ENCODE data around the gene TRAFD1.

DNA sequence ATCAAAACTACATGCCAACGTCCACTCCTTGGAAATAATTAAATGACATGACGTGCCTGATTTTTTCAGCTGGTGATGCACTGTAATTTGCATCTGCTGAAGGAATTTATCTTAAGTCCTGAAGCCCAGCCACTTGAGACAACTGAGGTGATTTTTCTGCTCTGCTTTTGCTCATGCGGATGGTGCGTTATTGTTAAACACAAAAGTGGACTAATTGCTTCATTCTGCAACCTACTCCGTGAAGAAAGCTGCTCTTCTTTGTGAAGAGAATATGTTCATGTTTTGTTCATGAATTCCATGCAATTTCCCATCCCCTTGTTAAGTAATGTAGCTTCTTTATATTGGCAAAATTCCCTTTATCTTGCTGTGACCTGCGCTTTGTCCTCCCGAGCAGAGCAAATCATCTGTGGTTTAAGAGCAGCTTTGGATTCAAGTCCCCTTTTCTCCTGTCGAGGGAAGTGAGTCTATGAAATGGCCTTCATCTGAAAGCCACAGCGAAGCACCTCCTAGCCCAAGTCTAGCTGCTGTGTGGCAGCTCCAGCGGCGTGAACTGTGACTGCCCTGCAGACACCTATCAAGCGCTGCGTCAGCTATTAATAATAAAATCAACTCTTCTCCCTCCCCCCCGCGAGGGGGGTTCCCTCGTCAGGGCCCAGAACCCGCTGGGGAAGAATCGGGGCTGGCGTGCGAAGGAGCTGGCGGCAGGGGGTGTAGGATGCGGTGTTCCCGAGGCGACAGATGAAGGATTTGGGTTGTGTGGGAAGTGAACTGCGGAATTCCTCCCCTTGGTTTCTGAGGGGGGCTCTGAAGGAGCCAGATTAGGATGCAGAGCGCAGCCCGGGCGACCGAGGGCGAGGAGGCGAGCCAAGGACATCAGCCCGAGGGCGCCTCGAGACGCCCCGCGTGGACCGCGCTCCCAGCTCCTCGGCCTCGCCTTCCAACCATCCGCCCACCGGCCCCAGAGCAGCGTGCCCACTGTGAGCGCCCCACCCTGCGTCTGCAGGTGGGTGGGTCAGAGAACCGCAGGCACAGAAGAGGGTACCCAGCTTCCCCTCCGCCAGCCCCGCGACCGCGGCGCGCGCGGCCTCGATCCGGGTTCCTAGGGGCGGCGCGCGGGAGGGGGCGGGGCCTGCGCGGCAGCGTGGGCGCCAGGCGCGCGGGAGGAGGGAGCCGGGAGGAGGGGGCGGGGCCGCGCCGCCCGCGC is 683 bp upstream of the ATP2A2 start:
- PRO-cap = bidirectional peak, plus-strand start at position 655 of the sequence, minus-strand start at position 552 of the sequence; bidirectional peak, plus-strand start outside the sequence, minus-strand start at position 1,093 of the sequence
- RAMPAGE, long total RNA = start-site peak on the minus strand centred at position 1,071 of the sequence, 74 bp wide, 26 reads

DNA sequence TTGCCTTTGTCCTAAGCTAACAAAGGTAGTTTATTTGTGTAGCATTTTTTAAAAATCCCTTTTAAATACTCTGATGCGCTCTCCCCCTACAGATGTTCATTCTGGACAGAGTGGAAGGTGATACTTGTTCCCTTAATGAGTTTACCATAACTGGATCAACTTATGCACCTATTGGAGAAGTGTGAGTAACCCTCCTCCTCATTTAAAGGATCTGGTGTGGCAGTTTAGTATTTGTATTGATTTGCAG is 51.4 kb downstream of the ATP2A2 start:
- PRO-cap = no peak
- RAMPAGE, long total RNA = no peak

GRCh38 chr12:110347791-110348748 is 55.4 kb downstream of the ANAPC7 start:
- PRO-cap = no peak
- RAMPAGE, long total RNA = no peak

DNA sequence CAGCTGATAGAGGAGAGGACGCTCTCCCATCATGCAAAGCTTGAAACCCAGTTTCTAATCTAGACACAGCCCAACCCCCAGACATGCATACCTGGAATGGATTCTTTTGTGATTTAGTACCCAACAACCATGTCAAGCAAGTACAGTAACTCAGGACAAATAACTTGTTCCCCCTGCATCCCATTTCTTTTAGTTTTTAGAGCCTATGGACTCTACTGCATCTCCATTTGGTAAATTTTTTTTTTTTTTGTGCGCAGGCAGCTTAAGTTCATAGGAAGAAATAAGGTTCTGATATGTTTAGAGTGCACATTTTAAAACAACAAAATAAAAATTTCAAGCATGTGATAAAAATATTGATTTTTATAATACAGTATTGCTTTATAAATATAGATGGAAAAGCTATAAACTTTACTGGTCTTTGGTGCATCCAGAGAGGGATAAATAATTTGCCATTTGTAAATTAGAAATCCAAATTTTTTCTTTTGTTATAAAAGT is 31.8 kb downstream of the RAD9B start:
- PRO-cap = no peak
- RAMPAGE, long total RNA = no peak

- PRO-cap = no peak
- RAMPAGE, long total RNA = no peak
Measured at GRCh38 chr12:110535795-110536527, 33.8 kb downstream of the RAD9B start.

GRCh38 chr12:110649159-110649758 is 35.3 kb downstream of the TCTN1 start:
- PRO-cap = no peak
- RAMPAGE, long total RNA = no peak

DNA sequence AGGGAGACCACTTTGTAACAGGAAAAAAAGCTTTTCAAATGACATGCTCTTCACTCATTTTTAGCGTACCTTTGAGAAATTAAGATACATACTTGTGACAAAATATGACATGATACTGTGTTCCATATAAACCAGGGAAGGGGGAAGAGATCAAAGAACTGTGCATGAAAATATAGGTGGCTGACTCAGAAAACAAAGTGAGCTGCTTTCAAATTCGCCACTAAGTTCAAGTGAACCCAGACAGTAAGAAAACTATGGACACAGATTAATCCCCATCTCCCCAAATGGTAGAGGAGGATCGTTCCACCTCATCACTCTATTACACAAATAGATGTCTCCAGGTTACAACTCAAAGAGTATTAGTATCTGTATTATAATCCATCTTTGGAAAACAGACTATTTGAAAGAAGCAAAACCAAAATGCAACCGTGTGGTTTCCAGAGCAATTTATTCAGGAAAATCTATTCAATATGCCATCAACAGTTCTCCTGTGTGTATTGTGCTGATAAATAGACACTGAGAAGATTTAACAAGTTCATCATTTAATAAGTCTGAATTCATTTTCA is 23.2 kb downstream of the PPP1CC start:
- PRO-cap = no peak
- RAMPAGE, long total RNA = no peak

- PRO-cap = no peak
- RAMPAGE, long total RNA = no peak
Measured at GRCh38 chr12:110860832-110861507, 14.2 kb downstream of the CCDC63 start.

DNA sequence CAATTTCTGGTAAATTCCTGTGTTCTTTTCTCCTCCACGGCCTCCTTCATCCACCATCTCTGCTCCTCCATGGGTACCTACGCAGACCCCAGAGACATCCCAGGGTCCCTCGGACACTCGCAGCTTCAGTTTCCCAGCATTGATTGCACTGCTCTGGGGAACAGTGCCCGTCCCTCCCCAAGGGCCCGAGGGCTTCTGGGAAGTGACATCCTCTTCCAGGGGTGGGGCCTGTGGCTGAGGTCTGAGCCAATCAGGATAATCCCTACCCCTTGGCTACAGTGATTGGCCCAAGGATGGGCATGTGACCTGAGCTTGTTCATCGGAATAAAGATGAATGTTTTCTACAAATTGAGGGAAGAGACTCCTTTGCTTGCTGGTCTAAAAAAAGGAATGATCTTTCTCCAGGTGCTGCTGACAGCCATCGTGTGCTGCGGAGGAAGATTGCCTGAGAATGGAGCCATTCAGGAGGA is 37.3 kb upstream of the MYL2 start:
- PRO-cap = no peak
- RAMPAGE, long total RNA = no peak

DNA sequence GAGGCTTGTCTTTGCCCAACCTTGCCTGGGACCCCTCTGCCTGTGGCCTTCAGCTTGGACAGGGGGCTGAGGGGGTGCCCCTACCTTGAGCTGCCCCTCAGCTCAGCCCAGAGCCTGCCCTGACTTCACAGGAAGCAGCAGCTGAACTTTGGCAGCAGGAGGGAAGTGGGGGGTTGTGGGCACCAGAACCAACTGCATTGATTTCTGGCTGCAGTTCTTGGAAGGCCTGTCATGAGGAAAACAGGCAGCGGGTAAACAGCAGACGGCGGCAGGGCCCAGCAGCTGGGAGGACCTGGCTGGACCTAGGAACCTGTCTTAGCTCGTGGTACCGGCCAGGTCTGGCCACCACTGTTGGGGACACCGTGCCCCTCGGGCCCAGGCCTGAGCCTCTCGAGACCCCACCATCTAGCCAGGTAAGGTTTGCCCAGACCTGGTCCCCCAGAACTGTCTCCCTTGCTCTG is 40.6 kb downstream of the CUX2 start:
- PRO-cap = no peak
- RAMPAGE, long total RNA = no peak

- PRO-cap = no peak
- RAMPAGE, long total RNA = start-site peak on the minus strand at chr12:111361346-111361490, 15 reads
Measured at GRCh38 chr12:111360903-111361649, 7.8 kb downstream of the PHETA1 start.

DNA sequence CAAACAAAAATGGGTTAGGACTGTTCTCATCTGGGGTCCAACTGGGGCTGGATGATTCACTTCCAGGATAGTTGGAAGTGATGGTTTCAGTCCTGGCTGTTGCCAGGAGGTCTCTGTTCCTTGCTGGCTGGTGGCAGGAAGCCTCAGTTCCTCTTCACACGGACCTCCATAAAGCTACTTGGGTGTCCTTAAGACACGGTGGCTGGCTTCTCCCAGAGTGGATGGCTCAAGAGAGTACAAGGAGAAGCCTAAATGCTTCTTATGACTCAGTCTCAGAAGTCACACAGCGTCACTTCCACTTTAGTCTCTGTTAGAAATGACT is 6.4 kb upstream of the SH2B3 start:
- PRO-cap = no peak
- RAMPAGE, long total RNA = no peak

DNA sequence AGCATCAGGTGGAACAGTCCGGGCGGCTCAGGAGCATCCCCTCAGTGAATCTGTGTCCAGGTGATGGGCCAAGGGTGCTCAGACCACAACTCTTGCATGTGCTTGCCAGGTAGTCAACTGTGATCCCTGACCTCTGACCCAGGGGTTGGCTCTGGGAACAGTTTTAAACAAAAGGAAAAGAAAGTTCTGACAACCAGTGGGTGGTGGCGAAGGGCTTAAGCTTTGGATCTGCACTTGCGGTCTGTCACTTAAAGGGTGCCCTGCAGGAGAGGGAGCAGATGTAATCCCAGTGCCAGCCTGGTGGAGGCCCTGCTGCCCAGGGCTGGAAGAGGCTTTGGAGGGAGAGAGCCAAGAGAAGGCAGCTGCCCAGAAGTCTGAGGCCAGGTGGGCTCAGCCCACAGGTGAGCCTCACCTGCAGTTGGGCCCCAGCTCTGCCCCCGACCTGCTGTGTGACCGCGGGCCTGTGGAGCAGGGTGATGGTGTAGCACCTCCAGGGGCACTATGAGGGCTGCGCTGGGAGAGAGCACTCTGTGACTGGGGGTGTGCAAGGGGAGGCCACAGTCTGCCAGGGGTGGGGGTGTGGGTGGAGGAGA is 19.1 kb downstream of the SH2B3 start:
- PRO-cap = no peak
- RAMPAGE, long total RNA = no peak

GRCh38 chr12:111443607-111443923 is 37.8 kb downstream of the SH2B3 start:
- PRO-cap = no peak
- RAMPAGE, long total RNA = no peak

- PRO-cap = no peak
- RAMPAGE, long total RNA = no peak
Measured at GRCh38 chr12:111470180-111471217, 64.8 kb downstream of the SH2B3 start.

DNA sequence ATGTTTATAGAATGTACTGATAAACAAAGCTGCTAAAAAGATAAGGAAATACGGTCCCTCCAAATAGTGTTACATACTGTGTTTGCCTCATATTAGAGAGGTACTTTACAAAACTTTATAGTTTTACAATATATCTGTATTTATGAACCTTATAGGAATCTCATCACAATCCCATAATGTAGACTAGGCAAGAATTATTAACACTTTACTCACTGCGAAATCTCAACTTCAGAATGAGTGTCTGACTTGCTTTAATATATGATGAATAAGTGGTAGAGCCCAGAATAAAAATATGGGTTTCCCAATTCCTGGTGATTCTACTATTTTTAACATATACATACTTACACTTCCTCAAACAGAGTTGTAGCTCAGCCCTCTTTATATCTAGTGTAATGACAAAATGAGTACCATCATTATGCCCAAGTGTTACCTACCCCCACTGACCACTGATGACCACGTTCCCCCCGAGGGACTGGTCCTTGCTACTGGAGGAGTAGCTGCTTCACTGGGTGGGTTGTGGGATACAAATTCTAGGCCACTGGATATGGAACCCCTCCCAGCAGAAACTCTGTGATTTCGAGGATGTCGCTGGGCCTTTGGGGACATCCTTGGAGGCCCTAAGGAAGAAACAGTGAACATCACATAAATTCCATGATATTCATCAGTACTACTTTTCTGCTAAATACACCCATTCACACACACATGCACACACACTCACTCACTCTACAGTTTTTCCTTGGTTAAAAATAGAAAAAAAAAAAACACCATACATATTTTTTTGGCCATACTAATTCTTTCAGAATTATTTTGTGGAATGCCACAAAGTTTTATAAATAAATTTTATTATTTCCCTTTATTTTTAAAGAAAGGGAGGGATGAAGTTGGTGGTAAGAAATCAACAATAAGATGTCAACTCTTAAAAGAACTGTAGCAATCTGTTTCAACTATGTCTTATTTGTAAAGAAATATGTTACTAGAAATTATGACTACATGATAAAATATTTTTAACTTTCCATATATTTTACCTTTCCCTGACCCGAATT is 85.9 kb downstream of the ATXN2 start:
- PRO-cap = no peak
- RAMPAGE, long total RNA = no peak

GRCh38 chr12:111598478-111599037 is 557 bp downstream of the ATXN2 start:
- PRO-cap = bidirectional peak, plus-strand start at chr12:111598542, minus-strand start at chr12:111598449; bidirectional peak, plus-strand start at chr12:111598724, minus-strand start at chr12:111598694
- RAMPAGE, long total RNA = no peak

DNA sequence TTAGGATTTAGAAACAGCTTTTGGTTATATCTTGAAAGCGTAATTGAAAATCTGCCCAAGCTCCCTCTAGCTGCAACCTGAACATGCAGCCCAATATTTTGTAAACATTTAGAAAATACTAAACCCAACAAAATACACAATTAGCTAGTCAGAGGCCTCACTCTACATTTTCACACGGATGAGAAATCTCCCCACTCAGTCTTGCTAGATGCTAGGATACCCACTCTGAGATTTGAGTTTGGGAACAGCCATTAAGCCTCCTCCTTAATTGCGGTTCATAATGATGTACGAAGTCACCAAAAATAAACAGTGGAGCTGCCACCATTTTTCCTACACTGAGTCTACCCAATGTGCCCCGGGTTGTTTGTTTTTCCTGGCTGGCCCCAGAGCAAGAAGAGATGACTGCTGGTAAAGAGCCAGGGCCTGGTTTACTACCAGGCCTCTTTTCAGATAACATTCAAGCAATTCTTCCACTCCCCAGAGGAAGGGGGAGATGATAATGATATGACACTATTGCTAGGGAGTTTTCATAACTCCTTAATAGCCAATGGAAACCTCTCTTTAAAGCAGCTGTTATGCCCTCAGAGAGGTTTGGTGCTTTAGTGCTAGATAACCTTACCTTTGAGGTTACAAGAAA is 42.4 kb downstream of the BRAP start:
- PRO-cap = no peak
- RAMPAGE, long total RNA = no peak

DNA sequence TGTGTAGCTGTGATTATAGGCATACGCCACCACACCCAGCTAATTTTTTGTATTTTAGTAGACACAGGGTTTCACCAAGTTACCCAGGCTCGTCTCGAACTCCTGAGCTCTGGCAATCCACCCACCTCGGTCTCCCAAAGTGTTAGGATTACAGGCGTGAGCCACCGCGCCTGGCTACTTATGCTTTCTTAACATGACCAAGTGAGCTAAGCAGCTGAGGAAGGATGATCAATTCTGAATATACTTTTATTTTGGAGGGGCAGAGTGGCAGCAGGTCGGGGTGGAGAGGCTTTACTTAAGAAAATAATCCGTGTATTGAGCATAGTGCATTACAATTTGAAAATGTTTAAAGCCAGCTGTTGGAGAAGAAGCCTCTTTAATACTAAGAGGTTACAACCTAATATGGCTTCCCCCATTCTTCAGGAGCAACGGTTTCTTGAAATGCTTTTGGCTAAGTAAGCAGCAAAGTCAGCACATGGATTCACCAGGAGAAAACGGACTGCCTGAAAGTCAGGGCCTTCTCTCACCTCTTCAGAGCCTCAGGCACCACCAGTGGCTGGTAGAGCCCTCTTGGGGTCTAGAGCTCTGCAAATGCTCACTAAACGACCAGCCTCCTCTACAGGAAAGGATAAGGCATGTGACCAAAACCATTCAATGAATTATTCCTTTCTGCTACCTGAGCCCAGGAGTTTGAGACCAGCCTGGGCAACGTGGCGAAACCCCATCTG is 11.2 kb downstream of the BRAP start:
- PRO-cap = no peak
- RAMPAGE, long total RNA = no peak

- PRO-cap = bidirectional peak, plus-strand start at chr12:112125560, minus-strand start at chr12:112125343
- RAMPAGE, long total RNA = start-site peak on the plus strand at chr12:112125559-112125563, 142 reads
Measured at GRCh38 chr12:112125017-112126315, at the start of gene TRAFD1. Gene TRAFD1 (plus strand): TSS chr12:112125560.

All from vagina (tissue), 1 donor.